A375 (cell line): Measurements from ENCODE around the genes AP3S1 and SEMA6A.

- RAMPAGE, long total RNA, result no peak
Measured at GRCh38 chr5:113246165-113246699, 188.6 kb downstream of the TSSK1B start.

DNA sequence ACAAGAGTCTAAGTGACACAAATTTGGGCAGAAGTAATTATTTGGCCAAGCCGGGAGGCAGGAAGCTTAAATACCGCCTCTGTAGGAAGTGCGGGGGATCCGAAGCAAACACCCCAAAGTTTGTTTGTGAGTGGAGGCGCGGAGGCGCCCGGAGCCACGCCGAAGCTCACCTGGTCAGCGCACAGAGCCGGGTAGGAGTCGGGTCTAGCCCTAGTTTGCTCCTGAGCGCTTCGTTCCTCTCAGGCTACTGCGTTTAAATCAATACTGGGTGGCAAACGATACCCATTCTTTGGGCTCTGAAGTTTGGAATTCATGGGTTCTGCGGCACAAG lies 865 bp downstream of the MCC start:
- RAMPAGE, long total RNA, result no peak

- RAMPAGE, long total RNA, result no peak
Measured at GRCh38 chr5:115180126-115180869, 10.6 kb upstream of the TRIM36 start.

- RAMPAGE, long total RNA, result no peak
Measured at GRCh38 chr5:115261738-115262360, 828 bp downstream of the PGGT1B start.

- RAMPAGE, long total RNA, result no peak
Measured at GRCh38 chr5:115520006-115520619, 24.5 kb downstream of the FEM1C start.

DNA sequence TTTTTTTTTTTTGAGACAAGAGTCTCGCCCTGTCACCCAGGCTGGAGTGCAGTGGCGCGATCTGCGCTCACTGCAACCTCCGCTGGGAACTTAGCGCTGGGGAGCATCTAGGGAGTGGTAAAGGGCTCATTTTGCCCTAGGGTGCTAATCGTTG lies 346 bp upstream of the TMED7 start:
- RAMPAGE, long total RNA, result no peak

GRCh38 chr5:115841460-115842408 lies at the start of gene AP3S1:
AP3S1 (plus strand) TSS chr5:115841935.
- RAMPAGE, long total RNA, result start-site peak on the minus strand at chr5:115841559-115841578, 152 and 72 reads in 2 replicates; start-site peak on the plus strand at chr5:115841928-115842069, 599 and 277 reads in 2 replicates

DNA sequence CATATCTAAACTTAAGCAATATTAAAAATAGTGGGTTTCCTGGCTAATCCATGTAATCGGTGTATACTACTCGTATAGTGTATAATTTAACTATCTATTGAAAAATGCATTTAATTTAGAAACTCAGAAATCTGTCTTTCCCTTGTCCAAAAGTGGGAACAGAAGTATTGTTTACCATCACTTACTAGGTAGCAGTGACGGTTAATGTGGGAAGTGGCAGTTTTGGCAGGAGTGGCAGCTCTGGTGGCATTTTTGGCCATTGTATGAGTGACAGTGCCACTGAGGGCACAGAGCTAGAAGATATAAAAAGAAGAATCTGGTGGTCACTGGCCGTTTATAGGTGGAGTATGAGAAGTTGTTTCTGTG lies 1.9 kb downstream of the AP3S1 start:
- RAMPAGE, long total RNA, result no peak

DNA sequence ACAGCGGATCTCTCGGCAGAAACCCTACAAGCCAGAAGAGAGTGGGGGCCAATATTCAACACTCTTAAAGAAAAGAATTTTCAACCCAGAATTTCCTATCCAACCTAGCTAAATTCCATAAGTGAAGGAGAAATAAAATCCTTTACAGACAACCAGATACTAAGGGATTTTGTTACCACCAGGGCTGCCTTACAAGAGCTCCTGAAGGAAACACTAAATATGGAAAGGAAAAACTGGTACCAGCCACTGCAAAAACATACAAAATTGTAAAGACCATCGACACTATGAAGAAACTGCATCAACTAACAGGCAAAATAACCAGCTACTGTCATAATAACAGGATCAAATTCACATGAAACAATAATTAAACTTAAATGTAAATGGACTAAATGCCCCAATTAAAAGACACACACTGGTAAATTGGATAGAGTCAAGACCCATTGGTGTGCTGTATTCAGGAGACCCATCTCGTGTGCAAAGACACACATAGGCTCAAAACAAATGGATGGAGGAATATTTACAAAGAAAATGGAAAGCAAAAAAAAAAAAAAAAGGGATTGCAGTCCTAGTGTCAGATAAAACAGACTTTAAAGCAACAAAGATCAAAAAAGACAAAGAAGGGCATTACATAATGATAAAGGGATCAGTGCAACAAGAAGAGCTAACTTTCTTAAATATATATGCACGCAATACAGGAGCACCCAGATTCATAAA lies 83.0 kb downstream of the COMMD10 start:
- RAMPAGE, long total RNA, result no peak

GRCh38 chr5:116233157-116234015 lies 148.6 kb downstream of the COMMD10 start:
- RAMPAGE, long total RNA, result no peak

DNA sequence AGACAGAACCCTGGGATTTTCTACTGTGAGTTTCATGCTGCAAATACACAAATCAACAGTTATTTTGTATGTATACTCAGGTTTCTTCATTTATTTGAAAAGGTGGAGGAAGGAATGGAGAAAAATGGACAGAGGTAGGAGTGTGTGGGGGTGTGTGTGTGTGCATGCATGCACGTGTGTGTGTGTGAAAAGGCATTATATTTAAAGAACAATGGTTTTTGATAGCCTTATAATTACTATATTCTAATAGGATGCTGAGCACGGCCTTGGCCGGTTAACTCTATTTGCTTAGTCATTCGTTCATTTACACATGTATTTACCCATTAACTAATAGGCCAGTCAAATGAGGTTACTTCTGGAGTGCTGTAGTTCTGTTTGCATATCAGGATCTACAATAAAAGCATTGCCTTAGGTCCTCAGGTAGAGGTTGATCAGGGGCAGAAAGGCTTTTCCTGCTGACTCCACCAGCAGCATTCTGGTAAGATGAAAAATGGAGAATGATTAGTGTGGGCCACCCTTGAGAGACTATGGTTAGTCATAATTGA lies 218.9 kb downstream of the COMMD10 start:
- RAMPAGE, long total RNA, result no peak

DNA sequence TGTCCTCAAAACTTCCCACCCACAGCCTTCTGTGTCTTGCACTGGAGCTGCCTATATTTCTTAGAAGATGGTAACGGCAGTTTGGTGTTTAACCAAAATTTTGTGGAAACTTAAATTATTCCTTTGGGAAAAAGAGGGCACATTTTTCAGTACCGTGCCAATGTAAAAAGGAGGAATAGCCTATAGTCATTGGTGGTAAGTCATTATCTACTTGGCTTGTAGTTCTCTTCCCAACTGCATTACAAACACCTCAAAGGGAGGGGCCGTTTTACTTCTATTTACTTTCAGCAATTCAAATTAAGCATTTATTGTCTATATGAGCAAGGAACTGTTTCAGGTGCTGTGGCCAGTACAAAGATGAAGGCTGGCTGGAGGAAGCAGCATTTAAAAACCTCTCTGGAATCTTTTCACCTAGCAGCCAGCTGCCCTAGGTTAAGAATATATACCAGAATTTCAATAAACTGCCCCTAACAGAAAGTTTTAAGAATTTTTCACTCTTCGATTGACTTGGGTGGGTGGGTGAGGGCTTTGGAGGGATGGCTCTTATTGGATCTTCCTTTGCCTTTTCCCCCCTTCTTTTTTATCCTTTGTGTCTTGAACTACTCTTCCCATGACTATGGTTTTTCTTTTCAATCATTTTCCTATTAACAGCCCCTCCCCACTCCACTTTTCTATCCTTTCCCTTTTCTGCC lies 48.9 kb downstream of the SEMA6A start:
- RAMPAGE, long total RNA, result no peak

DNA sequence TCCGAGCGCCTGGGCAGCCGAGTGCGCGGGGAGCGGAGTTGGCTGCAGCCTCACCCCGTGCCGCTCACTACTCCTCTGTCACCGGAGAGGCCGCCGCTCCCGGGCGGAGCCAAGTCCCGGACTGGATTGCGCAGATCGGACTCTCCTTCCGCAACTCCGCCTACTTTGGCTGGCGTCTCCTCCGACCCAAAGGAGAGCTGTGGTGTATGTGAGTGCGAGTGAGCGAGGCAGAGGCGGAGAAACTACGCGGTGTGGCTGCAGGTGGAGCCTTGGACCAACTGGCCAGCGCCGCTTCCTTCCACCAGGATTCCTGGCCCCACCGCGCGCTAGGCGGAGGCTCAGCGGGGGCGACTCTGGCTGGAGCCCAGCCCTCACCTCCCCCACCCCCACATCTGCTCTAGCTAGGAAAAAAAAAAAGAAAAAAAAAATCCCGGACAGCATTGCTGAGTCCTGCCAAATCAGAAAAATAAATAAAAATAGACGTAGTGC lies at the start of gene SEMA6A:
Gene SEMA6A, minus strand, starts transcription at position 77 of the 489 bp plus-strand sequence.
- RAMPAGE, long total RNA, result no peak

GRCh38 chr5:116863956-116864737 lies 289.5 kb upstream of the SEMA6A start:
- RAMPAGE, long total RNA, result no peak

- RAMPAGE, long total RNA, result no peak
Measured at GRCh38 chr5:119117170-119118020, 46.5 kb downstream of the DMXL1 start.

GRCh38 chr5:119140899-119141405 lies 70.1 kb downstream of the DMXL1 start:
- RAMPAGE, long total RNA, result no peak

GRCh38 chr5:119238771-119239108 lies 117.1 kb upstream of the TNFAIP8 start:
- RAMPAGE, long total RNA, result no peak

DNA sequence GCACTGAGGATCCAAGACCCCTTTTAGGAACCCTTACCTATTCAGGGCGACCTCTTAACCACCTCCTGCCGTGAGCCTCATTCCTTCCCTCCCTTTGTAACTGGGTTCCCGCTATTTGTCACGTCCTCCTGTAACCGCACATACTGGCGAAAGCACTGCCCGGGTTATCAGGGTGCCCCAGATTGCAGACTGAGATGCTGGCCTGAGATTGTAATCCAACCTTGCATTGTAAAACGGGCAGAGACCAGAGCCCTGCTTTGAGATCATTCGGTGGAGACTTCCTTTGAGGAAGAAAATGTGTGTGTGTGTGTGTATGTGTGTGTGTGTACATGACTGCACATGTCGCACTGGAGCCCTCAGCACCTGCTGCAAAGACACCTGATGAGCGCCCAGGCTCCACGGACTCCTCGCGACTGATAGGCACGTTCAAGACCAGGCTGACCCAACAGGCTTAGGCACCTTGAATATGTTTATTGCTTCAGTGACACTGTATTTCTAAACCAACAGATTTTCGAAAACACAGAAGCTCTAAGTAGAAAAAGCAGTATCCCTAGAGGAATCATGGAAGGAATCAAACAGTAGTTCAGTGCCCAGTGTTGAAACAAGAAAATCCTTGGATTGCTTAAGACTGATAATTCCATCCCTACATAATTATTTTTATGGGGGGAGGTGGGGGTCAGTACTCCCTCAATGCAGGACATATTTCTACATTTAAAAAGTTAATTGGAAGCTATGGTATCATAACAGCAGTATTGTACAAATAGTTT lies 86.5 kb upstream of the TNFAIP8 start:
- RAMPAGE, long total RNA, result no peak

DNA sequence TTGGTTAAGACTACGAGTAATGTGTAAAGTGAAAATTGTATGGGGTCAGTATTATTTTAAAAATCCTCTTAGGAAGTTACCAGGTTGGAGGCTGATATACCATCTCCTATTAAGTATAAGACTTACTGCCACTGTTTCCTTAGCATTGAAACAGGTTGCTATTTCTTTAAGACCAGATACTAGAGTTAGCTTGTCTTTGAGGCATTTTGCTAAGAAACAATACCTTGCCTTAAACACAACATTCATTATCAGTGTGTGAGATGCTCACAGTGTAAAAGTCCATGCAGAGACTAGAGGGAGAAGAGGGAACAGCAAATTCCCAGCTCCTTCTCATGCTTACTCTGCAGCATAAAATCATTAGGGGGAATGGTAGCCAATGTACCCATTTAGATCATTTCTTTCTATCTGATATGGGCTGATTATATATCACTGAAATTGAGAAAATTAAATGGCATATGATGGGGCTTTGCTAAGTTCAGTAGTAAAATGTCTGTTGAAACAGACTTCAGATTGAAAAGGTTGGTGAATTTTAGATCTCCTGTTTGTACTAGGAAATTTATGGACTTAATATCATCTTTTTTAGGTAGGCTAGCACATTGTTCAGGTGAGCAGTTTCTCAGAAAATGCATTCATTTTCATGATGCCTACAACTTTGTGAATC lies 8.8 kb upstream of the TNFAIP8 start:
- RAMPAGE, long total RNA, result no peak

DNA sequence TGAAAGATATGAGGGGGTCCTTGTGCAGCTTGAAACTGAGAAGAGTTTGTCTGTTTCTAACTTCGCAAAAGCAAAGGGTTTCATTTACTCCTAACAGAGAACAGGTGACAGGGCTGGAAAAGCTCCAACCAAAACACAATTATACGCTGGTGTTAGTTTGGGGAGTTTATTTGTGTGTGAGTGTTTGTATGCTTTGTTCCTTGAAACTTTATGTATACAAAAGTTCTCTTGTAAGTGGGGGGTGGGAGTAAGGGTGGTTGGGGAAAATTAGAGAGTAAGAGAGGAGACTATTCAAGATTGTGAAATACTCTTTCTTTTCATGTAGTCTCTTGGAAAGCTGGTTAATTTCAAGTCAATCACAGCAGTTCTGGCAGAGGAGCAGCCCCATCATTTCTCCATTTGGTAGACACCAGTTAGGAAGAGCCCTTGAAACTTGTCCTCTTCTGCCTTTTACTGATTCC lies 879 bp downstream of the TNFAIP8 start:
- RAMPAGE, long total RNA, result no peak